HL-60 (cell line): ENCODE measurements around a stretch of chr1.

- RRBS = no CpG with 5 or more reads among the region's 9 CpGs
These were observed 64.0 kb downstream of the UCK2 start for GRCh38 chr1:165891153-165892074.

- RRBS = no CpG with 5 or more reads among the region's 6 CpGs
These were observed 65.1 kb downstream of the UCK2 start for GRCh38 chr1:165892301-165893037.

DNA sequence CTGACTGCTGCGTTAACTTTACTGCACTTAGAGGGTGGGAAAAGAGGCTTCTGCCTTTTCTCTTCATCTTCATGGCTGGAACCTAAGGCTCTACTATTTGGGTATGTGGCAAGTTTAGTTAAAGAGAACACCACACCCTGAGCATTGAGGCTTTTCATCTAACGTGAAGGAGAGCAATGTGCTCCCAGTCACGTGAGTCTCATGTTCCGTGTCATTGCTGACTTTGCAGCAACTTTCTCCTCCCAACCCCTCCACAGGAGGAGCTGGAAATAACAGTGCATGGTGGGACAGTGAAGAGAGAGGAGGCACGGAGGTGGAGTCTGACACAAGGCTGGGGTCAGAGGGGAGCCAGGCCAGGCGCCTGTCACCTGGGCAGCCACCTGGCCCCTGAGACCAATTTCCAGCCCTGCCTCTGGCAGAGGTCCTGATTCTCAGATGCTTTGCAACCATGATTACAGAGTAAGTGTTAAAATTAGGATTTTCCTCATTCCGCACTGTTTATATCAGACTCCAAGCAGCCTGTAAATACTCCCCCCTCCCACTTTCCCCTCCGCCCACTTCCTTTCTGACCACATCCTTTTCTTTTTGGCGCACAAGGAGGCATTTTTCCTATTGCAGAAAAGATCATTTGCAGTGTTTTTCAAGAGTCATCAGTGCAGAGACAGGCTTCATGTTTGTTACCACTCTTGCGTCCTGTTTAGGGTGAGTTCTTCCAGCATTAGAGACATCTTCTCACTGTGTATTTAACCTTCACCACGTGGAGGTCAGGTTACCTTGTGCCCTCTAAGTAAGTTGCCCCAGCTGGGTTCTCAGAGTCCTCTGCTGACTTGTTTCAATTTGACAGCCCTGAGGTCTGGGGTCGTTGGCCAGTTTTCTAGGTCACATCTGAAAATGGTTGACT lies 86.0 kb downstream of the FAM78B start:
- RRBS = no CpG with 5 or more reads among the region's 12 CpGs

- RRBS = 30% methylated on average over 1 of the region's 36 CpGs
These were observed 1.1 kb downstream of the FAM78B start for GRCh38 chr1:166165628-166166139.

GRCh38 chr1:166902139-166902771 lies 26.2 kb upstream of the TADA1 start:
- RRBS = no CpG with 5 or more reads among the region's 1 CpG

GRCh38 chr1:167105231-167105887 lies 11.5 kb downstream of the STYXL2 start:
- RRBS = no CpG with 5 or more reads among the region's 10 CpGs

- RRBS = no CpG with 5 or more reads among the region's 3 CpGs
These were observed 7.1 kb downstream of the POU2F1 start for GRCh38 chr1:167227621-167228292.

DNA sequence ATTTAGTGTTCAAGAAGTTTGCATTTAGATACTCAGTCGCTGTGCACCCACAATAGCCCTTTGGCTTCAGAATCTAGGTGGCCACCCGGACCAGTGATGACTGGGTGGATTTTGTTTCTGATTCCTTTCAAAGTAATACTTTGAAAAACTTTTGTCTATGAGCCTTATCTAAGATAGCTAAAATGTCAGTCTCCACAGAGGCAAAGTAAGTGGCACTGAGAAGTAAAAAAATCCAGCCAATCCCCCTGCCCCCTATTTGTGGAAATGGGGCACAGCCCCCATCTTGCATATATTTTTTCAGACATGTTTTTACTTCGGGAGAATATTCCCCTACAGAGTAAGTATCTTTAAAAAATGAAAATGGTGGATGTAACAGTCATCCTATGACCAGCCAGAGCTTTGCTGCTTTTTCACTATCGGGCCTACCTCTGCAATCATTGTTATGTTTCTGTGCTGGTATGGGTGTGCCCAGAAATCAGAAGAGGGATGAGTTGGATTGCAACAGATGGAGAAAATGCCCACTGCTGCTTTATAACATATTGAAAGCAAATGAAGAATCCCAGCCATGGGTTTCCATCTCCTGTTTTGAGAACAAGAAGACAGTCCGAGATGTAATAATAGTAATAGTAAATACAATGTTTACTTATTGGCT lies 3.0 kb downstream of the CD247 start:
- RRBS = no CpG with 5 or more reads among the region's 5 CpGs

- RRBS = no CpG with 5 or more reads among the region's 4 CpGs
These were observed 12.0 kb downstream of the CREG1 start for GRCh38 chr1:167541097-167542455.

- RRBS = no CpG with 5 or more reads among the region's 2 CpGs
These were observed 11.0 kb upstream of the CREG1 start for GRCh38 chr1:167564441-167565128.

GRCh38 chr1:167601250-167601787 lies 28.7 kb upstream of the RCSD1 start:
- RRBS = no CpG with 5 or more reads among the region's 4 CpGs

DNA sequence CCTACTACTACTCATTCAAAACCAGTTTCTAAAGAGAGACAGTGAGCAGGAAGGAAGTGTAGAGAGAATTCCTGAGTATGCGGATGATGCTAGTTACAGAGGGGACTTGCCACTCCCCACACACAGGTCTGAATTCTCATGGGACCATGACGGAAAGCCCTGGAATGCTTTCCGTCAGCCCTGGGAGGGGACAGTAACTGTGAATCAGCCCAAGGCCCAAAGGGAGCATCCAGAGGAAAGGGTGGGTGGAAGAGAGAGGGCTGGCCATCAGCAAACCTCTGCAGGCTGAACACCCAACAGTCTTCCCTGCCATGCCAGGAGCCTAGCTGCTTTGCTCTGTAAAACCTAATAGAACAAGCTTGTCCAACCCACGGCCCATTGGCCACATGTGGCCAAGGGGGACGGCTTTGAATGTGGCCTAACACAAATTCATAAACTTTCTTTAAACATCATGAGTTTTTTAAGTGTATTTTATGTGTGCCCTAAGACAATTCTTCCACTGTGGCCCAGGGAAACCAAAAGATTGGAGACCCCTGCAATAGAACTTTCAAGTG lies 36.5 kb downstream of the RCSD1 start:
- RRBS = no CpG with 5 or more reads among the region's 5 CpGs

GRCh38 chr1:167706722-167707346 lies 14.9 kb upstream of the MPZL1 start:
- RRBS = no CpG with 5 or more reads among the region's 4 CpGs

DNA sequence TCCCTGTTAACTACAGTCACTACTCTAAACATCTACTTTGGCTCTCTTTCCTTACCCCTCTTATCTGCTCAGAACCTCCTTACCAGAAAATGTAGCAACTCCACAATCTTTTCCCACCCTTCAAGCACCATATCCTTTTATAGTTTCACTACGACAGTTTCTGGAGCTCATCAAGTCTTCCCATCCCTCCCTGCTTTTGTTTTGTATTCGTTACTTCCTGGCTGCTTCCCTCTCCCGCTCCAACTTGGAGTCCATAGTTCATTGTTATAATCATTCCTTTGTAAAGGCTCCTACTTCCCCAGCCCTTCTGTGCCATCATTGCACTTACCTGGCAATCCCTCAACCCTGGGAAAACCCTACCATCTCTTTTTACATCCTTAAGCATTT lies 18.0 kb downstream of the MPZL1 start:
- RRBS = no CpG with 5 or more reads among the region's 3 CpGs

DNA sequence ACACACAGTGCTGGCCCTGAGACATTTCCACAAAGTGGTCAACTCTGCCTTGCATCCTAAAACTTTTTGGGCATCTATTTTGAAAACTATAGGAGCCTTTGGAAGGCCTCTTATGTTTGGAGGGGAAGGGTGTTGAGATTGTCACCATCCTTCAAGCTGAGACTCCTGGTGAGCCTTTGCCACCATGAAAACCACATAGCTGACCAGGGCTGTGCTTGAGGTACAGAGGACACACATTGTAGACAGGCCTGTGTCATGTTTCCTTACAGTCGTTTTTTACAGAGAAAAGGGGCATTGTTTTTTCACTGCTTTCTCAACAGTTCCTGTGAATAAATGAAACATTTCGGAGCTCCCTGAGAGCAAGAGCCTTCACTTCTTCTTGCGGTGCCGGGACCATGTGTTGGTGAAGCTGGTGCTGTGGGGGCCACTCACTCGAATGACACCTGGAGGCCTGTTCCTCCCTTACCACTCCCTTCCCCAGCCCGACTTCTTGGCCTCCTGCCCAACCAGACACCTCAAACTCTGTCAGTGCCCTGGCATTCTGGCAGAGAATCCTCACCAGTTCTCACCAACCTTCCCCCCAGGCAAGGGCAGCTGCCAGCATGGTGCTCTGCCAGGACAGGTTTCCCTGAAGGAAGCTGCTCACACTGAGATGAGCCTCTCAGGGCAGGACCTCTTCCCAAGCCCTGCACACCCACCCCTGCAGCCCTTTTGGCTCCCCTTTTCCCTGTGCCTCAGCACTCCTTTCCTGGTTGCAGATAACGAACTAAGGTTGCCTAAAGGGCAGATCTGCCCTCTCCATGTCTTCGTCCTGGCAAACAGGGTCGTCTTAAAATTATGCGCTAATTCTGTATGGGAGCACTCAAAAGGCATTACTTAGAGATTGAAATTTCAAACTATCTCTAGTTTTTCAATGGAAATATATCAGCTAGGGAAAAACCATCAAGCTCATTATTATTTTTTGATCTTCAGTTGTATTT lies 68.3 kb downstream of the MPZL1 start:
- RRBS = no CpG with 5 or more reads among the region's 10 CpGs

- RRBS = no CpG with 5 or more reads among the region's 10 CpGs
These were observed 93.3 kb downstream of the ADCY10 start for GRCh38 chr1:167820550-167821098.

DNA sequence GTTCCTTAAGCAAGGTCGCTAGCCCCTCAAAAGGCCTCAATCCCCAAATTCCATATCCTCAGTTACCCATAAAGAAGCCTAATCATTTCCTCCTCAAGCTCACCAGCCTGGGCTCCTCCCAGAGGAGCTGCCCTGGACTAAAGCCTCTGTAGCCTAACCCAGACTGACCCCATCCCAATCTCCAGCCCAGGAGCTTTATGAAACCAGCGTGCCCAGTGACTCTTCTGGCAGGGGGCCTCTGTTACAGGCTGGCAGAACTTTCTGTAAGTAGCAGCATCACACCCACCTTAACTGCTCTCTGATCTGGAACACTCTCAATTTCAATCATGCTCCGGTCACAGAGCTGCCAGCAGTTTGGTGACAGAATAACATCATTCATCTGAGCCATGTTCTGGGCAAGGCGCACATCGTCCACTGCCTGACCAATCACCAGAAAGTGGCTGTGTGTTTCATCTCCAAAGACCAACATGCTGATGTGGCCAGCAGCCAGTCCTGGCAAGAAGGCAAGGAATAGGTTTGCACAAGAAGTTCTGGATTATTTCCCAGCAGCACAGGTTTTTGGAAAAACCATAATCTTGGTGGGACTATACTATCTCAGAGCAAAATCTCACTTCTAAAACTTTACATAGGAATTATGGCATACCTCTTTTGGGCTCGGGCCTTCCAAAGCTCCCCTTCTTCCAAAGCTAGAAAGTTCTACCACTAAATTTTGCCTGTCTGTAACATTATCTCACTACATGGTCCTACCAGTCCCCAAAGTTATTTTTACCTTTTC lies 14.6 kb downstream of the ADCY10 start:
- RRBS = no CpG with 5 or more reads among the region's 6 CpGs

GRCh38 chr1:167935813-167936134 lies 709 bp upstream of the DCAF6 start:
- RRBS = 2% methylated on average over 8 of the region's 34 CpGs

DNA sequence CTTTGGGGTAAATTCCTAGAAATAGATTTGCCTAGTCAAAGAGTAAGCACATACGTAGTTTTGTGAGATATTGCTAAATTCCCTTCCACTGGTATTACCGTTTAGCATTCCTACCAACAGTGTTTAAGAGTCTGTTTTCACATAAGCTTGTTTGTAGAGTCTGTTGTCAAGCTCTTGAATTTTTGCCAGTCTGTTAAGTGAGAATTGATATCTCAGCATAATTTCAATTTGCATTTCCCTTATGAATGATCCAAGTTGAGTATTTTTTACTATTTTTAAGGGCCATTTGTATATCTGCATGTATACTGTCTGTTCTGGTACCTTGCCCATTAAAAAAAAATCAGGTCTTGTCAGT lies 37.0 kb upstream of the MPC2 start:
- RRBS = no CpG with 5 or more reads among the region's 2 CpGs

DNA sequence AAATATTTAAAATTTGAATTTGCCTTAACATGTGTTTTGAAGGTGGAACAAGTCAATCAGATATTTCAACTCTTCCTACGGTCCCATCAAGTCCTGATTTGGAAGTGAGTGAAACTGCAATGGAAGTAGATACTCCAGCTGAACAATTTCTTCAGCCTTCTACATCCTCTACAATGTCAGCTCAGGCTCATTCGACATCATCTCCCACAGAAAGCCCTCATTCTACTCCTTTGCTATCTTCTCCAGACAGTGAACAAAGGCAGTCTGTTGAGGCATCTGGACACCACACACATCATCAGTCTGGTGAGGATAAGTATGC lies 67.6 kb upstream of the MPC2 start:
- RRBS = no CpG with 5 or more reads among the region's 2 CpGs